Endometrial microvascular endothelial cells (primary cell): ENCODE measurements around a stretch of chr22.

DNA sequence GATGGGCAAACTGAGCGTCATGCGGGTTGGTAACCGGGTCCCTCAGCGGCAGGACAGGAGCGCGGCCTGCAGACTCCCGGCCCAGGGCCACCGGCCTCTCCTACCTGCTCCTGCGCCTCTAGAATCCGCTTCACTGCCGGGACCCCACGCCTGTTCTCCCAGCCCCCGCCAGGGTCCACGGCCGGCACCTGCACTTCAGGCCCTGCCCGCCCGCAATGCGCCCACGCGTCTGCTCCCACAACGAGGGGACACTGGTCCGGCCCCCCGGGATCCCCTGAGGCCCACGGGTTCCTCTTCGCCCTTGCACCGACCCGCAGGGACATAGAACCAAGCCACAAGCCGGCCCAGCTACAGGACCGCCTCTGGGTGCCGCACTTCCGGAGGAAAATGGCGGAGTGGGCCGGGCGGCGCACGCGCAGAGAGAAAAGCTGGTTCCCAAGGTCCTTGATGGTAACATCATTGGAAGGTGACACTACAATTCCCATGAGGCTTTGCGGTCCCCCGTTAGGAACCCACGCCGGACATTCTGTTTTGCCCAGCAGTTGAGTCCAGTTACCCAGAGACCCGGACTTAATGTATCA is 3554.1 kb upstream of the OR11H1 start:
- RAMPAGE, long total RNA: no peak

GRCh38 chr22:17035120-17035835 is 27.3 kb upstream of the GAB4 start:
- RAMPAGE, long total RNA: no peak

DNA sequence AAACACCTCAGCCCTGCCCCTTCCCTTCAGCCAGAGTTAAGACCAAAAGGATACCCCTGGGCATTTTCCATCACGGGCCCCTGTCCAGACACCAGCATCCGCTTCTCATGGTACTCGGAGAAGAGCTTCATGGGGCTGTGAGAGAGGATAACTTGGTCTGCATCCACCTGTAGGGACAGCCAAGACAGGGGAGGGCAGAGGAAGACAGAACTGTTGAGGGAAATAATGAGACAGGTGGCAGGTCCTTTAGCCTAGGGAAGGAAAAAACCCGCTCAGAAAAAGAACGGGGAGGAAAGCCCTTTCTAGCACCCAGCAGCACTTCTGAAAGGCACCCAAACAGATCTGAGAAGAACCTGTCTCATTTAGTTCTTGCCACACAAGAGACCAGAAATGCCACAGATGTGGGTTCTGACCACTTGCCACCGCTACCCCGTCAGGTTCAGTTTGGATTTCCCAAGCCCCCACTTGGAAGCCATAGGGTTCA is 10.6 kb downstream of the HDHD5 start:
- RAMPAGE, long total RNA: no peak

GRCh38 chr22:17241916-17242630 is 22.8 kb upstream of the ADA2 start:
- RAMPAGE, long total RNA: no peak

DNA sequence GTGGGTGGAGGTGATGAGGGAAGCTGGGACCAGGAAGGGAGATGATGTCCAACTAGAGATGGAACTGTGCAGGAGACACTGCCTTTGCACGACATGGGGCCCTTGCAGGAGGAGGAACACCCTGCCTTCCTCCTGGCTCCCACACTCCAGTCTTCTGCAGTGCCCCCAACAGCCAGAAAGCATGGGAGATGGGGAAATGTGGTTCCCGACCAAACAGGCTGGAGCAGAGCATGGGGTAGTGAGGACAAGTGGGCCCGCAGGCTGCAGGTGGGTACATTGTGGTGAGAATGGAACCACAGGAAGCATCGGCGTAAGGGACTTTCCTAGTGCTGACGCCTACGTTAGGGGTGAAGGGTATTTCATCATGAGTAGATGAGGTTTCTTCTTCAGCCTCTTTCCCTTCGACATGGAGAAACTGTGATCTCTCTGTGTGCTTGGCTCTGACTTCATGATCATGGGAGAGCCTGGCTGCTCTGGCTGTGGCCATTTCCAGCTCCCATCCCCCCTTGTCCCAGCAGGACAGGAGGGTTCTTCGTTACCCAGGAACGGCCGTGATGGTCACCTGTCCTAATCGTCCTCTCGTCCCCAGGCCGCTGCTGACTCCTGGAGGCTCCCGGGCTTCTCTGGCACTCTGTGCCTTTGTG is 65.4 kb upstream of the CECR2 start:
- RAMPAGE, long total RNA: no peak

- RAMPAGE, long total RNA: no peak
Observed at GRCh38 chr22:17443382-17444648, 74.6 kb downstream of the CECR2 start.

DNA sequence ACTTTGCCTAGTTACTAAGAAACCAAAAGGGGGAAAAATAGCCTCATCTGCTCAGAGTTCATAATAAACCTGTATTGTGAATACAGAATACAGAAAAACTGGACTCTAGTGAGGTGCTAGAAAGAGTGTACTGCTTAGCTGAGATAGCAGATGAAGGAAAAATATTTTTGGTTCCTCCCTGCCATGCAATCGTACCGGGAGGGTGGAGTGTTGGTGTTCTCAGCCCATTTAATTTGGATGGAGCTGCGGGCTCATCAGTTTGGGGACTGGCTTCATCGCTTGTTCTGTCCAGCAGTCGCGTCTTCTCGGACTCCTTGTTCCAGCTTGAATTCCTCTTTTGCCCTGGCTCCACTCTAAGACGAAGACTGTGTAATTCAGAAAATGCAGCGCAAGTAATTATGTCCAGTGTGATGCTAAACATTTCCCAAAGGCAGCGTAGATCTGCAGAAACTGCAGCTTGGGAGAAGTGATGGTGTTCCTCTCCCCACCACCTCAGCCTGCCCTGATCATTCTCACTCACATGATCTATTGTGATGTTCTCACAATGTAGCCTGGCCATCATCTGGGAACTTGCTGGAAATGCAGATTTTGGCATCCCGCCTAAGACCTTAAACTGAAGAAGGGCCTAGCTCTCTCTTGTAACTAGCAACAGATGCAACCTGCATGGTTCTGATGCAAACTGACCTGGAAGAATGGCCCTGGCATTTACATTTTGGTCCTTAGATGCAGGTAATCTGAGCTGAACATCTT is 626 bp downstream of the SLC25A18 start:
- RAMPAGE, long total RNA: no peak

DNA sequence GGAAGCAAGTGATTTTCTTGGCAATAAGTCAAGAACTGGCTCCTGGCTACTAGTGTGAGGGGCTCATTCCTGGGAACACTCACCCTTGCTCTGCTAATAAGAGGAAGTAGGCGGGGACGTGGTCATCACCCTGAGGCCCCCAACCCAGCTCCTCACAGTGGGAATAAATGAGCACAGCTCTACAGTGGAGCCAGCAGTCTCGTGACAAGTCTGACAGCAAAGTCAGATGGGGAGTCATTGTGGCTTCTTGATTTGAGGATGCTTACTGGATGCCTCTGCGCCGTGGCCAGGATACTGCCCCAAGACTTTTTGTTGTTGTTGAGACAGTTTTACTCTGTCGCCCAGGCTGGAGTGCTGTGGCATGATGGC is 6.9 kb downstream of the SLC25A18 start:
- RAMPAGE, long total RNA: no peak

- RAMPAGE, long total RNA: no peak
Observed at GRCh38 chr22:17741578-17742094, 32.6 kb downstream of the BID start.

- RAMPAGE, long total RNA: no peak
Observed at GRCh38 chr22:17769053-17769252, 5.3 kb downstream of the BID start.

DNA sequence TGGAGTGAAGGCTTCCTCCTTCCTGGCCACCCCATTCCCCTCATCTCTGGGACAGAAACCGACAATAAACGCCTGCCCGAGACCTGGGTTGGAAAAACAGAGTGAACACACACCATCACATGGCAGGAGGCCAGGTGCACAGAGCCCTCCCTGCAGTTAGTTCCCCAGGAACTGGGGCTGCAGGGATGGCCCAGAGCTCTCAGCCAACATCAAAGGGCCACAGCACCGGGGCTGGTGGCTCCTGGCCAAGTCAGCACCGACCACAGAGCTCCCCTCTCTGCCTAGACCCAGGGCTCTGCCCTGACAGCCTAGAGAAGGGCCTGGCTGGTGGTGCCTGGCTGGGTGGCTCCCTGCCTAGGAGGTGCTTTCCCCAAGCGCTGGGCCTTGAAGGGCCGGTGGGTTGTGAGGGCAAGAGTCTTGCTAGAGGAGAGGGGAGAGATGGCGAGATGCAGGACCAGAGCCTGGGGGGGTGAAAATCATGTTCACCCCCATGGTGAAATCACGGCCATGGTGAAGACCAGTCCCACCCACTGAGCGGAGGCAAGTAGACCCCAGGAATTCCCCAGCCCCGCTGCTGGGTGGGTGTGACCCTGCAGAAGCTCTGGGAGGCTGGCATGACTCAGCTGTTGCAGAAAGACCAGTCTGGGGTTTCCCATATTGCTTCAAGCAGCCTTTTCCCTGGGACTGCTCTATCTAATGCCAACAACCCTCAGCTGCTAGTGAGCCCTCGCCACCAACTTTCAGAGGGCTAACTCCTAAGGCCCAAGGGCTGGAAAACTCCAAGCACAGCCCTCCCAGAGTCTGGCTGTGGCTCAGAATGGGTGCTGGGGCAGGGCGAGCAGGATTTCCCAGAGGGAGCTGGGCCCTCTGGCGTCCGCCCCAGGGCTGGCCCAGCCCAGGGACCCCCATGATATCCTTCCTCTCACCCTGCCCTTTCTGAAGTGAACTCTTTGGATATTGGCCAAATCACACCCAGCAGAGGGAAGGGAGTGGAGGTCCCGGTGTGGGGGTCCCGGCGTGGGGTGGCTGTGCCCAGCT is 7.3 kb upstream of the BID start:
- RAMPAGE, long total RNA: no peak

GRCh38 chr22:17822819-17823599 is 48.7 kb upstream of the BID start:
- RAMPAGE, long total RNA: no peak

DNA sequence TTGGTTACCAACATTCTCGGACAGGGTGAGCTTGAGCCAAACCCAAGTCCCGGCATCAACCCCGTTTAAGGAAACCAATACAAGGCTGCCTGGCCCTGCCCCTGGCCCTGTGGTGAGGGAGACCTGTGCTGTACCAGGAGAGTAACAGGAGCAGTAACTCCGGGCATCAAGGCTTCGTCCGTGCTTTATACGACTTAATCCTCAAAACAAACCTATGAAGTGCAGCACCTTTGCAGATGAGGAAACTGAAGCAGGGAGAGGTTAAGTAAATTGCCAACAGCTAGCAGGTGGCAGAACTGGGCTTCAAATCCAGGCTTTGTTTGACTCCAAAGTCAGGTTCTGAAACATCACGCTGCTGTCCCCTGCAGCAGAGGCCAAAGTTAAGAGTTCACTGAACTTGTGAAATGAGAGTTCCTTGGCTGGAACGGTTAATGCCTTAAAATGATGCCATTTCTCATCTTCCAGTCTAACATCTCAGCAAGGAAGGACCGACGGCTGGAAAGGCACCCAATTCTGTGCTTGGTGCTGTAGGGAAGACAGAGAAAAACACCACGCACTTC is 64.1 kb upstream of the BID start:
- RAMPAGE, long total RNA: no peak

DNA sequence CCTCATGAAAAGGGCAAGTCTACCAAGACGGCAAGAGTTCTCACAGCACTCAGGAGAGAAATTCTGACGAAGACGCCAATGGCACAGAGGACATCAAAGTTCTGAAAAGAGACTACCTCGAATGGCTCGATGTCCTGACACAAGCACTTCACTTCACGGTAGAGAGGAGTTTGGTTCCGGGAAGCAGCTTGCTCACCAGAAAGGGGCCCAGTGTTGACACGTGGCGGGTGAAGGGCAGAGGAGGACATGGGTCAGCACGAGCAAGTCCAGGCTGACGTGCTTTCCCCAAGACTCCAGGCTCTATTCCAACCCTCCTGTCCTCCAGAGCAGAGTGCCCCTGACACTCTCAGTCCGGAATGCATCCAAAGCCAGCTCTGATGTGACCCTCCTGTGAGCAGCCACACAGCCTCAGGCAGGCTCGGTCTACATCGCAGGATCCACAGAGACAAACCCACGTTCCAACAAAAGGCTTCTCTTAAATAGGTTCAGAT is 77.5 kb upstream of the BID start:
- RAMPAGE, long total RNA: no peak

DNA sequence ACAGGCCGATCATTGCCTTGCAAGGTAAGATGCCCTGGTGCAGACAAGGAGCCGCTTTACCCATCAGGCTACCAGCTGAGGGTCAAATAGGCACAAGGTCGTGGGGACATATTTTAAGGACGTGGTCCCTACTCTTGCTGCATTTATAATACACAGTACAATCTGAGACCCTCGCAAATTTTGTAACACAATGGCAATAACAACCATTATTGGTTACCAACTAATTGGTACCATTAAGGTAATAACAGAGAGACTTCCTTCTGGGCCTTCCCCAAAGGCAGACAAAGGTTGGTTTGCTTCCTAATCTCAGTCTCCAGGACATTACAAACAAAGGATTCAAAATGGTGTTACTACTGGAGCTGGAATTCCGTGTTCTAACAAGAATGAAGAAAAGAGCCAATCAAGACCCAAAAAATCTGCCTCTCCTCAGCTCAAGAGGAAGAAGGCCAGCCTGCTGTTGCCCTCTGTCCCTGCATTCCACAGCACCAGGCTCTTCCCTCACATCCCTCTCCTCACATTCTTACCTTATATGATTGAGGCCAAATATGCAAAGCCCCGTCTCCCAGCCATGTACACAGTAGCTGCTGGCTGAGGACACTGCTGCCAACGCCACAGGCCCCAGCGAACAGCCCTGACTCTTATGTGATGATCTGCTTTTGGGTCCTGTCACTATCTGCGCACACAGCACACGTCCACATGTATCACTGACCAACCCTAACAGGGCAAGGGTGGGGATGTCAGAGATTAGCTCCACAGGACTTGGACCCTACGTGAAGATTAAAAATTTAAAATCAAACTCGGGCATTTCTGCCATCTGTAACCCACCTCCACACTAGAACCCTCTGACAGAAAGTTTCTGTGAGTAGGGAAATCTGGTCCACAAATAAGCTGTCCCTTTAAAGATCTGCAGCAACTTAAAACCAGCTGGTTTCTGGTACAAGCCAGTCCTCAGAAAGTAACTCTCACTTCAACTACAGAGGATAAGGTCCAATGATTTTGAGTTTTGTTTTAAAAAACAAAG is 60.3 kb downstream of the MICAL3 start:
- RAMPAGE, long total RNA: no peak

- RAMPAGE, long total RNA: no peak
Observed at GRCh38 chr22:18028885-18029571, 4.7 kb upstream of the MICAL3 start.

DNA sequence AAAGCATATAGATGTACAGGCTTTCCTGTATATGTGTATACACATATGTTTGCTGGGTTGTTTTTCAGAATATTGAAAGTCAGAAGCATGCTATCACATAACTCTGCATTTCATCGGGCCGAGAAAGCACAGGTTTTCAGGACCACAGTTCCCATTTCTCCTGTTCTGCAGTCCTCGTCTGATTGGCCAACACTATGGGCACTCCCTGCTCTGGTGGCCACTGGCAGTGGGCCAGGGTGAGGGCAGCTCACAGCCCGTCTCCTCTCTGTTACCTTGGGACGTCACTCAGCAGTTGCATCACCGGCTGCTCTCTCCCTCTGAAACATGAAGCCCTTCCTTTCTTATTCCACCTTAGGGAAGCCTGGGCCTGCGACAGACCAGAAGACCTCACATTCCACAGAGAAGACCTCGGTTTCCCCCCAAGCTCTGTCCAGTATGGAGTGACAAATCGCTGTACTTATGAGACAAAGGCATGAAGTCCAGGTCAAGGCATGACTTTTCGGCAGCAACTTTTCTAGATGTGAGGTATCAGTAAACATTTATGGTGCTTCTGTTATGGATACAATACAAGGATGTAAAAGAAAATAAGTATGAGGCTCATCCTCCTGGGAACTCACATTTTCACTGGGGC is 11.4 kb upstream of the MICAL3 start:
- RAMPAGE, long total RNA: no peak

GRCh38 chr22:18091416-18092717 is 14.1 kb downstream of the PEX26 start:
- RAMPAGE, long total RNA: no peak

DNA sequence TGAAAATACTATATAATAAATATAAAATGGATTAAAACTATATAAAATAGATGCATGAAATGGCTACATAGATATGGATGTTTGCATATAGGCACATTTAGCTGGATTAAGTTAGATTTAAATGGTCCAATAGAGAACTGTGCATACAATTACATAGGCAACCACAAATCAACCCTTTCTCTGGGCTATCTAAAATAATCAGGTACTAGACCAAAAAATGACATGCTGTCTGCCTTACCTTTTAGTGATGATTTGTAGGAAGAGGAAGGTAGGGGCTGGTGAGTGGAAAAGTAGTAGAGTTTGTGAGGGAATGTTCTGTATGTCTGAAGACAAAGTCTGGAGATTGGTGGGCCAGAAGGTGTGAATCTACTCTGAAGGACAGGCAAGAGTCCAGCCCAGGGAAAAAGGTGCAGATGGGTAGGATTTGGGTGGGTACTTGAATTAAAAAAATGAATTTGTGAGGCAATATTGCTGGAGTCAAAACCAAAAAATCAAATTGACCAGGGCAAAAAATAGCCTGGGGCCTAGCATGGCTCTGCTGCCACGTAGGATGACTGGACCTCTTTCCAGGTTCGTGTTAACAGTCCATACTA is 11.7 kb upstream of the TUBA8 start:
- RAMPAGE, long total RNA: no peak

GRCh38 chr22:18115780-18116289 is 5.2 kb downstream of the TUBA8 start:
- RAMPAGE, long total RNA: no peak